AG04450 (cell line): ENCODE measurements around a stretch of chr2.

- CAGE, long polyA plus RNA: no peak
- RRBS: no CpG with 5 or more reads among the region's 7 CpGs
Observed at GRCh38 chr2:64648871-64649497, 4.7 kb downstream of the SERTAD2 start.

GRCh38 chr2:64770775-64771232, 117.1 kb upstream of the SERTAD2 start:
- CAGE, long polyA plus RNA: no peak
- RRBS: no CpG with 5 or more reads among the region's 5 CpGs

DNA sequence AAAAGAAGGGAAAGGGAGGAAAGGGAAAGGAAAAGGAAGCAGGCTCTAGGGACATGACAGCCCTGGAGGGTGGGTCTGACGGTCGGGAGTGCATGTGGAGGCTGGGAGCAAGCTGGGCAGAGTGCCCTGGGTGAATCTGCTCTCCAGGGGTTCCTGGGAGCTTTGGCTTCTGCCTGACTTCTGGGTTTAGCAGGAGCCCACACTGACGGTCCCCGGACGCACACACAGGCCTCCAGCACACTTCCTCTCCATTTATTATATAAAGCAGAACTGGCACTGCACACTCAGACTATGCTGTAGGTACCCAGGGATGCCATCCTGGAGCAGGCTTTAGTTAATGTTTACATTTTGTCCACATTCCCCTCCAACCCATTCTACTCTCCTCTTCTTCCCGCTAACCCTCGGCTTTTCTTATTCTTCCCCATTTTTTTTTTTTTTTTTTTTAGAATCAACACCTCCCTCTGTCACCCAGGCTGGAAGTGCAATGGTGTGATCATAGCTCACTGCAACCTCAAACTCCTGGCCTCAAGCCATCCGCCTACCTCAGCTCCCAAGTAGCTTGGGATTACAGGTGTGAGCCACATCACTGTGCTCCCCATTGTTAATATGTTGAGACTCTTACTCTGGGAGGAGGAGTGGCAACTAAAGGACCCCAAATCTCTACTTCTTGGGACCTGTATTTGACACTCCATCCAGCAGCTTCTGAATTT, 151.1 kb upstream of the SLC1A4 start:
- CAGE, long polyA plus RNA: no peak
- RRBS: no CpG with 5 or more reads among the region's 8 CpGs

GRCh38 chr2:64838680-64839223, 150.4 kb upstream of the SLC1A4 start:
- CAGE, long polyA plus RNA: no peak
- RRBS: no CpG with 5 or more reads among the region's 9 CpGs

GRCh38 chr2:64860305-64860857, 128.8 kb upstream of the SLC1A4 start:
- CAGE, long polyA plus RNA: no peak
- RRBS: no CpG with 5 or more reads among the region's 9 CpGs

DNA sequence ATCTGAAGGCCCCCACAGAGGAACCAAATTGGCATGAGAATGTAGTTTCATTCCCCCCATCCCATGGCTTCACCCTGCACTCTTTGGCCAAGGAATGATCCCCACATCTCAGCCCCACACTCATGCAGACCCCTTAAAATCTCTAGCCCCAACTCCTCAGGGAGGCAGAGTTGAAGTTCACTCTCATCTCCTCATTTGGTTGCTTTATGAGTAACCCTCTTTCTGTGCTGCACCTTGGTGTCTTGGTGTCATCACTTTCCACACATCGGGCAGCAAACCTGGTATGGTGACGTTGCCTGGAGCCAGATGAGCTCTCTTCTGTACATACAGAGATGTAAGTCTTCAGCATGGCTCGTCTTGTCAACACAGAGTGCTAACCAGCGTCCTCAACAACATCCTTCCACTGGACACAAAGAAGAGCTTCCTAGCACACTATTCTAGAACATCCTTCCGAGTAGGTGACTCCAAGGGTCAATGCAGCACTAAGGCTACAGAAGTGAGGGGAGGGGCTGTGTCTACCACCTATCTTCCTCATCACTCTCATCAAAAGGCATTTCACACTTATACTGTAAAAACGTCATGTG, 108.3 kb upstream of the SLC1A4 start:
- CAGE, long polyA plus RNA: no peak
- RRBS: no CpG with 5 or more reads among the region's 6 CpGs

DNA sequence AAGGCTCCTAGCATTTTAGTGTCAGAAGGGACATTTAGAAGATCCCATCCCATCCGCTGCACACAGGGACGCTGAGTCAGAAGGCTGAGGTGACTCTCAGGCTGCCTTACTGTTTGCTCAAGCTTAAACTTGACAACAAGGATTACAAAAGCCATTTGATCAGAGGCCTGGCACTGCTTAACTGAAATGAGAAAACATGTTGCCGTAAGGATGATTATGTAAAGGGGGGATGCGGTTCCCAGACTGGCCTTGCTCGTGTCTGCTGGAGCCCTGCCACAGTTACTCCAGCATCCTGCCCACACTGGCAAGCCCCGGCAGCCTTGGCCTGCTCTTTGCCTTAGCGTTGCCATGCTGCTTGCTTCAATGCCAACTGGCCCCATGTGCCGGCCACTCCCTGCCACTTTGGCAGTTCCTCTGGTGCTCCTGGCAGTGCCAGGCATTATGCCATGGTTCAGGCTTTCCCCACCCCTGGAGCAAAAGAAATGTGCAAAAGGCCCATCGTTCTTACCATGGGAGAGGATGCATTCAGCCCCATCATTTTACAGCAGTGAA, 45.5 kb upstream of the SLC1A4 start:
- CAGE, long polyA plus RNA: no peak
- RRBS: 13% methylated on average over 3 of the region's 9 CpGs

DNA sequence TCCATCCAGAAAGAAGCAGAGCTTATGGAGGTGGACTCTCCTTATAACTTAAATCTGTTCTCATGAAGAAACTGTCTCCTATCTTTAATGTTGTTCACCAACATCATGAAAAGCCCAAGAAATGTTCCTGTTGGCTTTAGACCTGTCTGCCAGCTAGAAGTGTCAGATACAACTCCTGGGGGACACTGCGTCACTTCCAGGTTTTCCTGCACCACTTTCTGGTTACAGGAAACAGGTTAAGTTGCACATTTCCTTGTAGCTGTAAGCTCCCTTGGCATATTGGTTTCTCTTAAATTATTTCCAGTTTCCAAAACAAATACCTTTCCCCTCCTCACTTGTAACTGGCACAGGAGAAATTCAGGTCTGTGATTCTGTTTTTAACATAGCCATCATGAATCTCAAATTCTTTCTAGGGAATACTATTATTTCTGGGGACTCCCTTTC, 2.9 kb downstream of the CEP68 start:
- CAGE, long polyA plus RNA: no peak
- RRBS: no CpG with 5 or more reads among the region's 1 CpG

GRCh38 chr2:65071332-65072185, 15.3 kb downstream of the CEP68 start:
- CAGE, long polyA plus RNA: no peak
- RRBS: 98% methylated on average over 3 of the region's 15 CpGs

GRCh38 chr2:65075699-65076323, 19.6 kb downstream of the CEP68 start:
- CAGE, long polyA plus RNA: no peak
- RRBS: no CpG with 5 or more reads among the region's 4 CpGs

DNA sequence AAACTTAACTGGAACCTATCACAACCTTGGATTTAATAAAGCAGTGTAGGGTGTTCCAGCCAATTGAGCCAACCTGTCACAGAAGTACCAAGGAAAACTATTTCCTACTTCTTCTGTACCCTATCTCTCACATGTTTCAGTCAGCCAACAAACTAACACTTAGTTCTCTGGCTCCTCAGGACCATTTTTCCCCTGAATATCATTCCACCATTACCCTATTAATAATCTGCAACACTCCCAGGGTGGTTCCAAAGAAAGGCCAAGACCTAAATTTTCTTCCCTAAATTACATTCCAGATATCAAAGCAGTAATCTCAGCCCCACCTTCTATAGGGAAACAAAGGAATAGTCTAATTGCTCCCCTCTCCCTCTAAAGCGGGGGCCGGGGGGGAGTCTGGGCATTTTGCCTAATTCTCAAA, 8.5 kb downstream of the RAB1A start:
- CAGE, long polyA plus RNA: no peak
- RRBS: no CpG with 5 or more reads among the region's 2 CpGs

DNA sequence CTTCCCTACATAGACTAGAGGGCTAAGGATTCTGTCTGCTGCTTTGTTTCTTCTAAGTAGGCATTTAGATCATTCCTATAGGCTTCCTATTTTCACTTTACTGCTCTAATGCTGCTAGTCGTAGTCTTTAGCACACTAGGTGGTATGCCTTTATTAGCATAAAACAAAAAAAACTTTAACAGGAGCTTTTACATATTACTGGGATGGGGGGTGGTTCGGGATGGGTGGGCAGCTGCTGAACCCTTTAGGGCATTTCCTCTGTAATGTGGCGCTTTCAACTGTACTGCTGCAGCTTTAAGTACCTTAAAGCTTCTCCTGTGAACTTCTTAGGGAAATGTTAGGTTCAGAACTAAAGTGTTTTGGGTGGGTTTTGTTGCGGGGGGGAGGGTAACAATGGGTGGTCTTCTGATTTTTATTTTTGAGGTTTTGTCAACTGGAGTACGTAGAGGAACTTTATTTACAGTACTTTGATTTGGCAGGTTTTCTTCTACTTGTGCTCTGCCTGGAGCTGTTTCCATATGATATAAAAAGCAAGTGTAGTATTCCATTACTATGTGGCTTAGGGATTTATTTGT, 41.4 kb downstream of the ACTR2 start:
- CAGE, long polyA plus RNA: start-site peak on the plus strand centred at position 389 of the sequence, 21 bp wide, 430 and 521 reads in 2 replicates
- RRBS: no CpG with 5 or more reads among the region's 5 CpGs

GRCh38 chr2:65275059-65276200, 47.8 kb downstream of the ACTR2 start:
- CAGE, long polyA plus RNA: no peak
- RRBS: no CpG with 5 or more reads among the region's 5 CpGs

DNA sequence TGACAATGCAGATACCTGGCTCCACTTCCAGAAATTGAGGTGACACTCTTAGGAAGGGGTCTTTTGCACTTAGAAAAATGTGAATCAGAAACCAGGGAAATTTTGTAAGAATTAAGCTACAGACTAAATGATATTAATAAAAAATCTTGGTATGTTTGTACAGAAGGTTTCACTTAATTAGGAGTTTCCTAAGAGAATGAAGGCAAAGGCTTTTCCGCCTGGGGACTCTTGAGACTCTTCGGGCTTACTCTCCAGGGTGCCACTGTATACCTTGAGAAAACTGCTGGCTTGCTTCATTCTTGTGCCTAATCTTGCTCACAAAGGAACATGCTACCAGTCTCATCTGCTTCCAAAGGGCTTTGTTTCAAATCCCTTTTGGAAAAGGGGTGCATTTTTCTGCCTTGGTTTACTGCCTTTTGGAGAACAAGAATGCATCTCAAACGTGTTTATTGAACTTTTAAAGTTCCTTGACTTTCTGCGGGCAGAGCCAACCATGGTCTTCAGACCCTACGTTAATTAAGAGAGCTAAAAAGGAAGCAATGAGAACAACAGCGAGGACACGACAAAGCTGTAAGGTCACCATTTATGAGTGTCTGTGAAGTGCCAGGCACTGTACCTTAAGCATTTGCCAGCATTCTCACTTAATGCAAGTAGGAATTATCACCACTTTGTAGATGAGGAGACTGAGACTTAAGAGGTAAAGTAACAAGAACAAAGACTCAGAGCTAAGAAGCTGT, 49.6 kb downstream of the ACTR2 start:
- CAGE, long polyA plus RNA: no peak
- RRBS: no CpG with 5 or more reads among the region's 7 CpGs

- CAGE, long polyA plus RNA: no peak
- RRBS: no CpG with 5 or more reads among the region's 9 CpGs
Observed at GRCh38 chr2:65366512-65367020, 65.8 kb downstream of the SPRED2 start.

DNA sequence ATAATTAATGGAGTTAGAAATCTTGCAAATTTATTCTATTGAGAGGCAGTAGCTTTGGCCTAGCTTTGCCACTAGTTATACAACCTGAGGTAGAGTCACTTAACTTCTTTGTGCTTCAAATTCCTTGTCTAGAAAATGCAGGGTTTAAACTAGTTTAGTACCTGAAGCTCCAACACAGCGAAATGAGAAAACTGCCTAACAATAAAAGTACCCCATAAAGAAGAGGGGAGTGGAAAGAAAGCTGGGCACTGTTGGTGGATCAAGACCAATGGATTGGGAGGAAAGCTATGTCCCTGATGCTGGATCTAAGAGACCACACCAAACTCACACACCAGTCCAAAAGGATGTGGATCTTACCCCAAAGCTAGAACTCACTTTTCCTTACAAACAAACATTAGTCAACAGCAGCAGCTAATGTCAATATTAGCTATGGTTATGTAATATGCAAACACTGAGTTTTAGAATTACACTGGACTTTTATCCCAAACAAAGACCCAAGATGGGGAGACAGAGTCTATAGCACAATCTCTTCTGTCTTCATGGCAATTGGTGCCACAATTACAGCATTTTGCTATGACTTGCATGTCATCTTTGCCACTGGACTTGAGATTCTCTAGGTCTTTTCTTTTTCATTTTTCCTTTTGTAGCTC, 59.2 kb downstream of the SPRED2 start:
- CAGE, long polyA plus RNA: no peak
- RRBS: no CpG with 5 or more reads among the region's 1 CpG

DNA sequence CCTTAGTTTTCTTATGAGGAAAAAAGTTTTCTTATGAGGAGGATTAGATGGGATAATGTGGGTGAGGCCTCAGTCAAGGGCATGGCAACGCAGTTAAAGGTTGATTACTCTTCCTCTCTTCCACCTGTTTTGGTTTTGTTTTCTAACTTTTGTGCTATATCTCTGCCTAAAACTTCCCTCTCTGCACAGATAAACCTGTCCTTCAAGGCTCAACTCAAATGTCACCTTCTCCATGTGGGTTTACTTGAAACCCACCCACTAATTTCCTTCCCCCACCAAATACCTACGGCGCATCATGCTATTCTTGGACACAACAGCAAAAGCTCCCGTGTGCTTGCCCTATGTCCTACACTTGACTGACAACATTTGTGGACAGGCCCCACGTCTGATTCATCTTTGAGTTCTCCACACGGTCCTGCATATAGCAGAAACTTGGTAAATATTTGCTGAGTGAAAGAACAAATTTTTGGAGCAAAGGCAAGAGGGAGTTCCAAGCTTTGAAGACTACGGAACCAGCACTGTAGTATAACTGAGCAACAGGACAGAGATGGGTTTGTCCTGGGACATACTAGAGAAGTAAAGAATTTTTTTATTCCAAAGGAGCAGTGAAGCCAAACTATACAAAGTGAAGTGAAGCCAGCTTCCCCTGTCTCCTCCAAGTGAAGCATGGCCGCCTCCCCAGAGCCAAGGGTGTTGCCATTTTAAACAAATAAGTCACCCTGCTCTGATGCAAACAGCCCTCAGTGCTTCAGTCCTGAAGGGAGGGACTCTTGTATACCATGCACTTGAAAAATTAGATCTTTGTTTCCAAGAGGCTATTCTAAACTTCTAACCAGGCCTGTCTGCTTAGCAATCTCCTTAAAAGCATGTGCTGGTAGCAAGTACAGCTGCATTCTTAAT, 36.1 kb downstream of the SPRED2 start:
- CAGE, long polyA plus RNA: no peak
- RRBS: no CpG with 5 or more reads among the region's 8 CpGs

- CAGE, long polyA plus RNA: no peak
- RRBS: no CpG with 5 or more reads among the region's 3 CpGs
Observed at GRCh38 chr2:65398374-65398619, 34.1 kb downstream of the SPRED2 start.

- CAGE, long polyA plus RNA: no peak
- RRBS: no CpG with 5 or more reads among the region's 5 CpGs
Observed at GRCh38 chr2:65574956-65575385, 142.6 kb upstream of the SPRED2 start.

- CAGE, long polyA plus RNA: no peak
- RRBS: no CpG with 5 or more reads among the region's 7 CpGs
Observed at GRCh38 chr2:66434735-66434890, 312 bp upstream of the MEIS1 start.